Omental fat pad (tissue), 4 donors: Measurements from ENCODE around the gene PARD3.

- PRO-cap, result no peak
- RAMPAGE, long total RNA, 4 experiments, result no peak in any of the 4 experiments
Measured at GRCh38 chr10:32559708-32560478, 114.0 kb downstream of the CCDC7 start.

DNA sequence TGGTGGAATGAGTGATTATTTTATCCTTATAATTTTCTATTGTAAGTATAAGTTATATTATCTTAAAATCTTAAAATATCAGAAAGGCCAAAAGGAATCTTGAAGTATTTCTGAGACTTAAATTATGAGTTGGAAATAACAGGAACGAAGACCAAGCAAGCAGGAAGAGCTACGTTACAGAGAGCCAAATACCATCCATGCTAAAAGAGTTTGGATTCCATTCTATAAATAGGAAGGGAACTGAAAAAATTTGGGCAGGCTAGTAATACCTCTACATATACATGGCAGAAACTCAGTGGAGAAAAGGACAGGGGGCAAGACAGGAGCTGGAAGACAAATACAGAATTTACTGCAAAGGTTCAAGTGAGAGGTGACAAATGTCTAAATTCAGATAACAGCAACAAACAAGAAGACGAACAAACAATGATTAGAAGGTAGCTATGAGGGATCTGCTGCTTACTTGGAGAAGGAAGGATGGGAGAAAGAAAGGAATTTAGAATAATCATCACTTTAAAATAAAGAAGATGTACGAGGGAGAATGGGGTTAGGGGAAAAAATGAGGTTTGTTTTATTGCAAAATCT, 16.6 kb downstream of the ITGB1 start:
- PRO-cap, result no peak
- RAMPAGE, long total RNA, 4 experiments, result no peak in any of the 4 experiments

- PRO-cap, result no peak
- RAMPAGE, long total RNA, 4 experiments, result no peak in any of the 4 experiments
Measured at GRCh38 chr10:32959039-32959646, 1.1 kb upstream of the ITGB1 start.

DNA sequence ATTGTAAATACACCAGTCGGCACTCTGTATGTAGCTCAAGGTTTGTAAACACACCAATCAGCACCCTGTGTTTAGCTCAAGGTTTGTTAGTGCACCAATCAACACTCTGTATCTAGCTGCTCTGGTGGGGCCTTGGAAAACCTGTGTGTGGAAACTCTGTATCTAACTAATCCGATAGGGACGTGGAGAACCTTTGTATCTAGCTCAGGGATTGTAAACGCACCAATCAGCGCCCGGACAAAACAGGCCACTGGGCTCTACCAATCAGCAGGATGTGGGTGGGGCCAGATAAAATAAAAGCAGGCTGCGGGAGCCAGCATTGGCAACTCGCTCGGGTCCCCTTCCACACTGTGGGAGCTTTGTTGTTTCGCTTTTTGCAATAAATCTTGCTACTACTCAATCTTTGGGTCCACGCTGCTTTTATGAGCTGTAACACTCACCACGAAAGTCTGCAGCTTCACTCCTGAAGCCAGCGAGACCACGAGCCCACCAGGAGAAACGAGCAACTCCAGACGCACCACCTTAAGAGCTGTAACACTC, 91.9 kb upstream of the ITGB1 start:
- PRO-cap, result no peak
- RAMPAGE, long total RNA, 4 experiments, result no peak in any of the 4 experiments

- PRO-cap, result no peak
- RAMPAGE, long total RNA, 4 experiments, result no peak in any of the 4 experiments
Measured at GRCh38 chr10:33117644-33118278, 159.7 kb upstream of the ITGB1 start.

DNA sequence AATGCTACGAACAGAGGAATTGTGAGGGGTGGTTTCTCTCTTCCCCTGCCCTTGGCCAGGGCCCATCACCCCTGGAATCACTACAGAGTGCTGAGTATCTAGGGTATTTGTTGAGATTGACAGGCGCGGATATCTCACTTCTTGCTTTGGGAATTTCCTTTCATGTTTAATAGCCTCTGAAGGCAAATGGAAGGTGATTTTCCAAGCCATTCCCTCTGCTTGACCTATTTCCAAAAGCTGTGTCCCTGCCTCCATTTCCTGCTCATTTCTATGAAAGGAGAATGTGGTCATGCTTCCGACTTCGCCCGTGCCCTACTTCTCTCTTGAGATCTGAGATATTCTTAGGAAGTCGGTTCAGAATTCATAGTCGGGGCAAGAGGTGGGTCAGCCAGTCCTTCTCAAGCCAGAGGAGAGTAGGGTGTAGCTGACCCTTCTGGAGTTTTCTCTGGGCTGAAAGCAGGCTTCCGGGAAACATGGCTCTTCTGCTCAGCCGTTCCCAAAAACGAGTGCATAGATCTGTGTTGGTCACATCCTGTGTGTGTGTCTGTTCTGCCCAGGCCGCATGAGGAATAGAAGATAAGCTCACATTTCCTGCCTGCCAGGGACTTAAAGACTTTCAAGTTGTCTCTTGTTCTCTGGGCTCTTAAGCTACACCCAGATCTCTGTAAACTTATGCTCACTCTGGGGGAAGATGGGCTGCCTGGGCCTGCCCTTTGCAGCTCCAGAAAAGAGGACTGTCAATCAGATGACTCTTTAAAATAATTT, 168.0 kb upstream of the ITGB1 start:
- PRO-cap, result no peak
- RAMPAGE, long total RNA, 4 experiments, result no peak in any of the 4 experiments

- PRO-cap, result no peak
- RAMPAGE, long total RNA, 4 experiments, result no peak in any of the 4 experiments
Measured at GRCh38 chr10:33136877-33137171, 178.8 kb upstream of the ITGB1 start.

- PRO-cap, result no peak
- RAMPAGE, long total RNA, 4 experiments, result no peak in any of the 4 experiments
Measured at GRCh38 chr10:33164268-33164820, 170.1 kb downstream of the NRP1 start.

- PRO-cap, result no peak
- RAMPAGE, long total RNA, 4 experiments, result start-site peak on the minus strand in 1 of 4 experiments, at chr10:33186235-33186352 at its widest, 38 reads per replicate
Measured at GRCh38 chr10:33185998-33186652, 148.3 kb downstream of the NRP1 start.

GRCh38 chr10:33332066-33332848, 2.2 kb downstream of the NRP1 start:
- PRO-cap, result no peak
- RAMPAGE, long total RNA, 4 experiments, result no peak in any of the 4 experiments

DNA sequence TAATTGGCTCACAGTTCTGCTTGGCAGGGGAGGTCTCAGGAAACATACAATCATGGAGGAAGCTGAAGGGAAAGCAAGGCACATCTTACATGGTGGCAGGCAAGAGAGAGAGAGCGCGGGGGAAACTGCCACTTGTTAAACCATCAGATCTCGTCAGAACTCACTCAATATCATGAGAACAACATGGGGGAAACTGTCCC, 344.2 kb upstream of the NRP1 start:
- PRO-cap, result no peak
- RAMPAGE, long total RNA, 4 experiments, result no peak in any of the 4 experiments

GRCh38 chr10:33703892-33704273, 369.4 kb upstream of the NRP1 start:
- PRO-cap, result no peak
- RAMPAGE, long total RNA, 4 experiments, result no peak in any of the 4 experiments

GRCh38 chr10:34538443-34538902, 276.6 kb downstream of the PARD3 start:
- PRO-cap, result no peak
- RAMPAGE, long total RNA, 4 experiments, result no peak in any of the 4 experiments

DNA sequence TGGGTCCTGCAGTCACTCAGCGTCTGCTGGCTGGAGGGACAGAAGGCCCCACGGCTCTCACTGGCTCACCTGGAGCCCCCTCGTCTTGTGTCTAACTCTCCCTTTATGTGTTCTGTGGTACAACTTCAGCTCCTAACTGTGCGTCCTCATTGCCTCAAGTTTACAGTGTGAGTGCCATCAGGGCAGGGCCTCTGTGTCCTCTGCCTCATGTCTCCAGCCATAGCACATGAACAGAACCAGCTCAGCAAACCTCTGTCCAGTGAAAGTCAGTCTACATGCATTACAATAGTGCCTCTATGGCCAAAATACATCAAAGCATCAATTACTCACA, 172.0 kb downstream of the PARD3 start:
- PRO-cap, result no peak
- RAMPAGE, long total RNA, 4 experiments, result no peak in any of the 4 experiments

GRCh38 chr10:34659601-34660245, 155.4 kb downstream of the PARD3 start:
- PRO-cap, result no peak
- RAMPAGE, long total RNA, 4 experiments, result no peak in any of the 4 experiments

DNA sequence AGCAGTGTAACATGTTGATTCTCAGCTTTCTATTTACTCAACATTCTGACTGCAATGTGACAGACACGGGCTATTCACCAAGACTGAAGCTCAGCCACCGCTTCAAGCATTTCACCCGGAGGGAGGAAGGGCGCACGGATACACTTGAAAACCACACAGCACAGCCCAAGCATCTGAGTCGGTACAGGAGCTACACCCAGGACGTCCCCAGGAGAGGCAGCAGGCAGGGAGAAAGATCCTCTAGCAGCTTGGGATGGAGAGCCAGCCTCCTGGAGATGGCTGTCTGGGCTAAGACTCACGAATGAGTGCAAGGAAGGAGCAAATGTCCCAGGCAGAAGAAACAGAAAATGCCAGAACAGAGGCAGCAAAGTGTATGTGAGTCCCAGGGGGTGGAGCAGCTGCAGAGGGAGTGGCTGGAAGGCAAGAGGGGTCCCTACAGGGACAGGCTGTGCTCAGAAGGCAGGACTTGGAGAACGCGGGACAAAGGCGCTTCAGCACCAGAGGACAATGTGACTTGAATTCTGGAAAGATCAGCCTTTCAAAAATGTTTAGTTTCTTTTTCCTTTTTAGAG, 5.8 kb downstream of the PARD3 start:
- PRO-cap, result no peak
- RAMPAGE, long total RNA, 4 experiments, result no peak in any of the 4 experiments

DNA sequence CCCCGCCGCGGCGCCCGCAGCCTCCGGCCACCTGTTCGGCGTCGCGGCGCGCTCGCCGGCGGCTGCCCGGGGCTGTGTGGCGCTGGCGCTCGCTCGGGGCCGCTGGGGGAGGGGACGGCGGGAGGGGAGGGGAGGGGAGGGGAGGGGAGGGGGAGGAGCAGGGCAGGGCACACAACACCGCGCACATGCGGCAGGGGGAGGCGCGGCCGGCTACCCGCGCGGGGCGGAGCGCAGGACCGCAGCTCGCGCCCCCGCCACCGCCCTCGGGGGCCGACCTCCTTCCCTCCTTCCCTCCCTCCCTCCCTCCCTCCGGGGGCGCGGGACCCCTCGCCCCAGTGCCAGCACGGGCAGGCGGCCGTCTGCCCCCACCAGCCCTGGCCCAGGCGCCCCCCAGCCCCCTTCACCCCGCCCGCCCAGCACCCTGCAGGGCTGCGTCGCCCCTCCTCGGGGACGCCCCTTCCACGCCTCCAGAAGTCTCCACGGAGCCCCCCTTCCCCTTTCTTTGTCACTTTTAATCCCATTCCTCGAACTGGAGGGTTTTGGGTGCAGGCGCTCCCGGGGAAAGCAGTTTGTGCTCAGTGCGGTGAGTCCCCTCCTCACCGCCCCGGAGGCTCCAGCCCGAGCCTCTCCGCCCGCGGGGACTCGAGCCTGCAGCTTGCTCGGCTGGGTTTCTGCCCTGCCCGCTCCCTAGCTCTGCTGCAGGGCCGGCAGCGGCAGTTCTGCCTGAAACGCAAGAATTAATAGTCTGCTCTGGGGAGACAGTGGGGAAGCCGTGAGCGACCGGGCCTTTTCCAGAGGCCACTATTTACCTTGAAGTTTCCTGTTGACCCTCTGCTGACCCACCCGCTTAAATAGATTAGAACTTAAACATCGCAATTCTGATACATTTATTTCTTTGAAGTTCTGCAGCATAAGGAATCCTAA, at the start of gene PARD3:
PARD3 (minus strand) TSS at position 78 of the 924 bp plus-strand sequence.
- PRO-cap, result no peak
- RAMPAGE, long total RNA, 4 experiments, result no peak in any of the 4 experiments

DNA sequence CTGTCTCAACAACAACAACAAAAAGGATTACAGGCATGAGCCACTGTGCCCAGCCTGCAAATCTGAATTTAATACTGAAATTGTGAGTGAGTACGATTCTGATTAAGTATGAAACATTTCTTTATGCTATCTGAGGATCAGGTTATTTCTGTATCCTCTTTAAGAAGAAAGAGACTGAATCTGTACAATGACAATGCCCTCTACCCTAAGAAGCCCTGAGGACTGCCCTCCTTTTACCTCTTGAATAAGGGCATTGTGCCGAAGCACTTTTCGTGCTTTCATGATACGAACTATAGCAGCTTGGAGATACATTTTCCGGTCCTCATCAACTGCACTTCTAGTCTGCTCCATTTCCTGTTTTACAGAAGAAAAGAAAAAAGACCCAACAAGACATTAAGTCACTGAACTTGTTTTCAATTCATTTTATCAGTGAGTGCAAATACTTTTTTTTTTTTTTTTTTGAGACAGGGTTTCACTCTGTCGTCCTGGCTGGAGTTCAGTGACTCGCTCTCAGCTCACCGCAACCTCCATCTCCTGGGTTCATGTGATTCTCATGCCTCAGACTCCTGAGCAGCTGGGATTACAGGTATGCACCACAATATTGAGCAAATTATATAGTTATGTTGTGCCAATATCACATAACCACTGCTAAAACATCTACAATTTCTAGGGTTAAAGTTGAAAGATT, 78.4 kb downstream of the CUL2 start:
- PRO-cap, result no peak
- RAMPAGE, long total RNA, 4 experiments, result no peak in any of the 4 experiments

DNA sequence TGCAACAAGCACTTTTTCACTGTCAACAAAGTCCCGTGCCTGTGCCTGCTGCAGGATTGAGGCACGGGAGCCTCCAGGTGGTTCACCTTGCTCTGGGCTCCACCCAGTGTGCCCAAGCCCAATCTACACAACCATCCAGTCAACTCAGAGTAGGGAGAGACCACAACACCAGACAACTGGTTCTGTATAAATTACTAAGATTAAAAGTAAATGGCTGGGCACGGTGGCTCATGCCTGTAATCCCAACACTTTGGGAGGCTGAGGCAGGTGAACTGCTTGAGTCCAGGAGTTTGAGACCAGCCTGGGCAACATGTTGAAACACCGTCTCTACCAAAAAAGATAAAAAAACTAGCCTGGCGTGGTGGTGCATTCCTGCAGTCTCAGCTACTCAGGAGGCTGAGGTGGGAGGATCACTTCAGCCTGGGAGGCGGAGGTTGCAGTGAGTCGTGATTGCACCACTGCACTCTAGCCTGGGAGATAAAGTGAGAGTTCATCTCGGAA, 22.8 kb upstream of the CCNY start:
- PRO-cap, result no peak
- RAMPAGE, long total RNA, 4 experiments, result no peak in any of the 4 experiments

- PRO-cap, result no peak
- RAMPAGE, long total RNA, 4 experiments, result no peak in any of the 4 experiments
Measured at GRCh38 chr10:35401028-35401849, 64.9 kb downstream of the CCNY start.